Neural progenitor cell (in vitro differentiated cells): ENCODE data around the gene AMN.

- RAMPAGE, long total RNA, result no peak
These were observed 74.6 kb downstream of the PPP2R5C start for GRCh38 chr14:101835979-101836624.

- RAMPAGE, long total RNA, result no peak
These were observed 80.6 kb downstream of the PPP2R5C start for GRCh38 chr14:101842168-101842508.

GRCh38 chr14:101881384-101881884 lies 82.9 kb upstream of the DYNC1H1 start:
- RAMPAGE, long total RNA, result no peak

DNA sequence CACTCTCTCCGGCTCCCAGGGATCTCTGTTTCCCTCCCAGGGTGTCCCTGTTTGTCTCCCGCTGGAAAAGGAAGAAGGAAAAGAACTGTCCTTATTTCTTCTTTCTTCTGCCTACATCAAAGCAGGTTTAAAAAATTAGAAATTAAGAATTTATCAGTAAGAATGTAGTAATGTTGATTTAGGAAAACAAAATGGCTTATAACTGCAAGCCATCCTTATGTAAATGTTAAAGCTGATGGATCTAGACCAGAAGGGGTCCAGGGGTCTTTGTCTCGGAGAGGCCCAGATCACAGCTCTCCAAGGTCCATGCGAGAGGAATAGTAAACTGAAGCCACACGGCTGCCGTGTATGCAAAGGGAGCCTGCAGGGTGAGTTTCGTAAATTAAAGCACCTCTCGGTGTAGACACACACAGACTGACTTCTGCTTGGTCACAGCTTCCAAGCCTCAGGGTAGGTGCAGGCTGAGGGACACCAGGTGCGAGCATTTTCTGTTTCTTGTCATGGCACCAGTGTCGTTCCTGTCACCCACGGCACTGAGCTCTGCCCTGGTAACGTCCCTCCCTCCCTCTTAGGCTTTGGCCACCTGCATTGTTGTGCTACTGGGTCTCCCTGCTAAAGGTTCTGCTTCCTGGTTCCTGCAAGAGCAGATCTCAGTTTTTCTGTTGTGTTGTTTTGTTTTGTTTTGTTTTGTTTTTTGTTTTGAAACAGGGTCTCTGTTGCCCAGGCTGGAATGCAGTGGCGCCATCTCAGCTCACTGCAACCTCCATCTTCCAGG lies 76.3 kb upstream of the DYNC1H1 start:
- RAMPAGE, long total RNA, result no peak

DNA sequence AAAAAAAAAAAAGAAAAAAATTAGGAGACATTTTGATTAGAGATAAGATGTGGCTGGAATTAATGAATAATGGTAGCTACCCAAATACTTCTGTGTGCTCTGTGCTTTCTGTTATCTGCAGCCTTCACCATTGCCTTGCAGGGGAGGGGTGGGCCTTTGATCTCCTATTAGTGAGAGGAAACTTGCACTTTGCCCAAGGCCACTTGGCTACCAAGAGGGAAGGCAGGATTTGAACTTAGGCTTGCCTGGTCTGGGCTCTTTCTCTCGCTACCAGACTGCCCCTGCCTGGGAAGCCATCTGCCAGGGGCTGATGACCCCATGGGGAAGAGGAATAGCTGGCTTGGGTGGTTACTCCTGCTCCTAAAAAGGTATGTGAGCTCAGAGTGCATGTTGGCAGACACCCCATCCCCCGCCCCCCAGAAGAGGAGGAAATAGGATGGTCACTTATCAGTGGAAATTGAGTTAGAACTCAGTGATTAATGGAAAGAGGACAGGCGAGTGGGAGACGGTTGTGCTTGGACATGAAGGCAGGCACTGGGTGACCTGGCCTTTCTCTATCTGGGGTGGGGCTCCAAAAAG lies 51.4 kb downstream of the WDR20 start:
- RAMPAGE, long total RNA, result no peak

DNA sequence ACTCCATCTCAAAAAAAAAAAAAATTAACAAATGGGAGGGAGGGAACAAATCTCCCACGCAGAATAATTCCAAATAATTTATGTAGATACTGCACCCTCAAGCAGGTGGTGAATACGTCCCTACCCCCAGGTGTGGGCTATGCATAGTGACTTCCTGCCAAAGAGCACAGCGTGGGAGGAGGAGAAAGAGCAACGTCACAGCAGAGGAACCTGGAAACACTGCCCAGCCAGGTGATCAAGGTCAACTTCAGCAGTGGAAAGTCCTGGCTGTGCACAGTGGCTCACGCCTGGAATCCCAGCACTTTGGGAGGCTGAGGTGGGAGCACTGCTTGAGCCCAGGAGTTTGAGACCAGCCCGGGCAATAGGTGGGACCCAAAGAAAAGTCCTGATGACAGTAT lies 9.6 kb downstream of the CINP start:
- RAMPAGE, long total RNA, result no peak

GRCh38 chr14:102418364-102418888 lies 55.7 kb downstream of the TECPR2 start:
- RAMPAGE, long total RNA, result no peak

GRCh38 chr14:102431650-102432070 lies 68.9 kb downstream of the TECPR2 start:
- RAMPAGE, long total RNA, result no peak

GRCh38 chr14:102565475-102565764 lies 27.0 kb upstream of the RCOR1 start:
- RAMPAGE, long total RNA, result no peak

DNA sequence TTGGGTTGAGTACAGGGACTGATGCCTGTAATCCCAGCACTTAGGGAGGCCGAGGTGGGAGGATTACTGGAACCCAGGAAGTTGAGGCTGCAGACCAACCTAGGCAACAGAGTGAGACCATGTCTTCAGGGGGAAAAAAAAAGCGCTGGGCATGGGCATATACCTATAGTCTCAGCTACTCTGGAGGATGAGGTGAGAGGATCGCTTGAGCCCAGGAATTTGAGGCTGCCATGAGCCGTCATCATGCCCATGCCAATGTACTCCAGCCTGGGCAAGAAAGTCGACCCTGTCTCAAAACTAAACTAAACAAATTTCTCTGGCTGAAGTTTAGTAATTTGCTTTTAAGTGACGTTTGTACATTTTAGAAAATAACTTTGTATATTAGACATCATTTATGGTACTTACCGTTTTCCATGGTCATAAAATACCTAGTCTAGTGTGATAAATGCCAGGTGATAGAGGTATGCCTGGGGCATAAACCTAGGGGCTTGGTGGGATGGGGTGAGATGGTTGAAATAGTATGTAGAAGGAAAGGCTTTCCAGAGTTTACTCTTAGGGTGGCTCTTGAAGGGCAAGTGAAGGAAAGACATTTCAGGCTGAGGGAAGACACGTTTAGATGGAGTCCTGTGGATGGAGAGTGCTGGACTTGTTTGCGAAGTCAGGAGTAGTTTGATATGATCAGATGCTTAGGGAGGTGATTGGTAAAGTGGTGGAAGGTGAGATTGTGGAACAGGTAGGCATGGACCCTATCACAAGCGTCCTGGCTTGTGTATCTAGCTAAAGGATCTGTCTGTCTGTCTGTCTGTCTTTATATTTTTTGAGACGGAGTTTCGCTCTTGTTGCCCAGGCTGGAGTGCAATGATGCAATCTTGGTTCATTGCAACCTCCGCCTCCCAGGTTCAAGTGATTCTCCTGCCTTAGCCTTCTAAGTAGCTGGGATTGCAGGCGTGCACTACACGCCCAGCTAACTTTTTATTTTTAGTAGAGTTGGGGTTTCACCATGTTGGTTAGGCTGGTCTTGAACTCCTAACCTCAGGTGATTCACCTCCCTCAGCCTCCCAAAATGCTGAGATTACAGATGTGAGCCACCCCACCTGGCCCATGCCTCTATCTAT lies 26.2 kb downstream of the RCOR1 start:
- RAMPAGE, long total RNA, result no peak

- RAMPAGE, long total RNA, result no peak
These were observed 38.0 kb downstream of the RCOR1 start for GRCh38 chr14:102630095-102631173.

DNA sequence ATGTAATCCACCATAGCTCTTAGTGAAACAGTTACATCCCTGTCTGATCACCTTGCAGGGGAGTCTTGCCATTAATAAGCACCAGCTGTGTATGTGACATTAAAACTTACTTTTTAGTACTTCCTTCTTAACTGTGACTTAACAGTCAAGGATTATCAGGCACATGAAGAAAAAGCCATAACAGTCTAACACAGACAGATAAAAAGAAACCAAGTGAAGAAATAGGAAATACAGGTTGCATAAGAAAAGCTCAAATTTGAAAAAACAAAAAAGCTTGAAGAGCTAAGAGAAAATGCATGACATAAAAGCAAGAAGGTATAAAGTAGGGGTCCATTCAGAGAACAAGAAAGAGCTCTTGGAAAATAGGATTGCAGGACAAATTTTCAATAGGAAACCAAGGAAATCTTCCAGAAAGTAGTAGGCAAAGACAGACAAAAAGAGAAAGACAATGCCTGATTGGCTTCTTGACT lies 53.7 kb downstream of the RCOR1 start:
- RAMPAGE, long total RNA, result no peak

GRCh38 chr14:102727448-102728016 lies 49.7 kb upstream of the TRAF3 start:
- RAMPAGE, long total RNA, result no peak

GRCh38 chr14:102782959-102783392 lies 5.7 kb downstream of the TRAF3 start:
- RAMPAGE, long total RNA, result no peak

GRCh38 chr14:102882926-102883378 lies 39.5 kb upstream of the AMN start:
- RAMPAGE, long total RNA, result no peak

- RAMPAGE, long total RNA, result no peak
These were observed 28.8 kb upstream of the AMN start for GRCh38 chr14:102893413-102894256.

DNA sequence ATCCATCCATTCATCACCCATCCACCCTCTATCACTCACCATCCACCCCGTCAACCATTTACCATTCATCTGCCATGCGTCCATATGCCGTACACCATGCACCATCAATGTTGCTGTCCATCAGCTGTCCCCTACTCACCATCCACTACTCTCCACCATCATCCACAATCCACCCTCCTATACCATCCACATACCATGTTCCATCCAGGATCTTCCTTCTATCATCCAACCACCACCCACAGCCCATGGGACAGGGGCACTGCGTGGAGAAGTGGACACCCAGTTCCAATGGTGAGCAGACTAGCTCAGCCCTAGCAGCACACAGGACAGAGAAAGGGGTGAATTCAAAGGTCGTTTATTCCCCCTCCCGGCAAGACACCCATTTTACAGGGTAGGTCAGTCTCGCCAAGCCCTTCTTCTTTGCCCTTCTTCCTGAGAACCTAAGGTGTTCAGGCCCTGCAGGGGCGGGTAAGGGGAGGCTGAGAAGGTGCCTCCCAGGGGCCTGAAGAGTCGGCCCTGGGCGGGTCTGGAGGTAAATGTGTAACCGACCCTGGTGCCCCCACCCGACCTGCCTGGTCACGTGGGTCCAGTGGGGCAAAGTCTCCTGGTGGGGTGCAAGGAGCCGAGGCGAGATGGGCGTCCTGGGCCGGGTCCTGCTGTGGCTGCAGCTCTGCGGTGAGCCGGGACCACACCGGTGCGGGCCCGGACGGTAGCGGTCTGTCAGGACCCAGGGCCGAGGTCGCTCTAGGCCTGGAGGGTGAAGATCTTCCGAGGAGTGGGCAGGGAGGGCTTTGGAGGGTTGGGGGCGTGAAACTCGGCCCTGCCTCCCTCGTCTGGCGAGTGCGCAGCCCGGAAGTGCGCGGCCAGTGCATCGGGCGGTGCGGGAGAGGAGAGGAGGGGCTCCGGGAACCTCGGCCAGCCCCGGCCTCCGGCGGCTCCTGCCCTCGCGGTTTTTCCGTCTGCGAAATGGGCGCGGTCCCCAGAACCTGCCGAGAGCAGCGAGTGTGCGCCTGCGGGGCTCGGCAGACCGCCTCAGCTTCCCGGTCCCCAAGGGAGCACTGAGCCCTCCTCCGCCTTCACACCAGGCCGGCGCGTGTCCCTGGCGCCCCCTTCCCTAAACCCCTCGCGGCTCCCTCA lies at the start of gene AMN:
TSS of gene AMN (plus strand) at position 607 of the 1,137 bp plus-strand sequence.
- RAMPAGE, long total RNA, result no peak

- RAMPAGE, long total RNA, result no peak
These were observed 1.4 kb downstream of the AMN start for GRCh38 chr14:102923696-102924369.

- RAMPAGE, long total RNA, result no peak
These were observed 11.9 kb downstream of the CDC42BPB start for GRCh38 chr14:103045302-103045905.

DNA sequence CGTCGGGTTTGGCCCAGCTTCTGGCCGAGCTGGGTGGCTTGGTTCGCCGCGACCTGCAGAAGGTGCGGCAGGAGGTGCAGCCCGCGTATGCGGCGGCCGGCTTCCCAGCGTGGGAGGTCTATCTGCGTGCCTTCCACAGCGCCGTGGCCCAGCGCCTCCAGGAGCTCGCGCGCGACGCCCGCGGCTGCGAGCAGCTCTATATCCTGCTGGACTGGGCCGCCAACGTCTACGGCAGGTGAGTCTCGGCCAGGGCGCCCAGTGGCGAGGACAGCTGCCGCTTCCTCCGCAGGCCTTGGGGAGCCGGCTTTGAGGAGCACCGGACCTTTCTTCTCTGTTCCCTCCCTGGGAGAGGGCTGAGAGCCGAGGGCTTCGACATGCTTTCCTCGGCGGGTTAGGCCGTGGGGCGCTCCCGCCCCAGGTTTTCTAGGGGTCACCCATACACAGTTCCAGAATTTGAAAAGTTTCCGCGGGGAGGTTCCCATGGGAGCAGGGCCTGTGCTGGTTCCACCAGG lies 8.1 kb downstream of the EXOC3L4 start:
- RAMPAGE, long total RNA, result no peak